Daoy (cell line): Measurements from ENCODE around the gene DEFB121.

GRCh38 chr20:25148395-25149207 is 46.9 kb upstream of the ENTPD6 start:
- RAMPAGE, long total RNA: no peak

- RAMPAGE, long total RNA: no peak
Measured at GRCh38 chr20:25216507-25216813, 20.9 kb downstream of the ENTPD6 start.

GRCh38 chr20:25220728-25221351 is 25.3 kb downstream of the ENTPD6 start:
- RAMPAGE, long total RNA: no peak

- RAMPAGE, long total RNA: no peak
Measured at GRCh38 chr20:25301512-25302791, 54.1 kb downstream of the PYGB start.

DNA sequence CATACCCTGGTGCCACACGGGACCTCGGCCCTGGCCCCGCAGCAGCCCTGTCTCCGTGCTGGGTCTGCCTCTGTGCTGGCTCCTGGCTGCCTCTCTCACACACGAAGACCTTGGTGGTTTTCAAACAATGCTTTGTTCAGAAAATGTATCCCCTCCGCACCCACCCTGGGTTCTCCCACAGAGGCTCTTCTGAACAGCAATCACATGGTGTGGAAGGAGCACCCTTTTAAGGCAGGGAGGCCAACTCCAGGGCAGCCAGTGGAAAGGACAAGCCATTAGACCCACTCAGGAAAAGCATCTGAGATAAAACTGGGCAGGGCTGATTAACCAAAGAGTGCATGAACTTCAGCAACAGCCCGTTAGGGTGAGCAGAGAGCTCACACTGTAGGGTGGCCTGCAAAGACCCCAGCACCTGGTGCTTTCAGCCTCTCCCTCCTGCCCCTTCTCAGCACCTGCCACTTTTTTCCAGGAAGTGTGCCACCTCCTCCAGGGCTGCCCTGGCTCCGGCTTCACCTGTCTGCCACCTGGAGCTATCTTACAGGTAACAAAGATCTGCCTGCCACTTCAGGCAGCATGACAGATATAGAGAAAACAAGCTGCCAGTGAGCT is 71.3 kb downstream of the PYGB start:
- RAMPAGE, long total RNA: no peak

DNA sequence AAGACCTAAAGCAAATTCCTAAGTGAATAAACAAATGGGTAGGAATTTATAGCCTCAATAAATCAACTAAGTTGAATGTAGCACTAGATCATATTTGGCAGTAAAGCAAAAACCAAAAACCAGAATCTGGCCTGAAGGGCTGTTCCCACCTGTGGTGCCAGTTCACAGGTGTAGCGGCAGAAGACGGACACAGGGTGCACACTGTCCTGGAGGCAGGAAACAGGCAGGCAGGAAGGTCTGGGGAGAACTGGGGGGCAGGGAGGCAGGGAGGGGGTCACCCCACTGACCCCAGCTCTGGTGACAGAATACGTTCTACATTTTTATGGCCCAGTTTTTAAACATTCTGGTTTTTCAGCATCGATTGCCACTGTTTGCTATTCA is 36.5 kb downstream of the ABHD12 start:
- RAMPAGE, long total RNA: no peak

DNA sequence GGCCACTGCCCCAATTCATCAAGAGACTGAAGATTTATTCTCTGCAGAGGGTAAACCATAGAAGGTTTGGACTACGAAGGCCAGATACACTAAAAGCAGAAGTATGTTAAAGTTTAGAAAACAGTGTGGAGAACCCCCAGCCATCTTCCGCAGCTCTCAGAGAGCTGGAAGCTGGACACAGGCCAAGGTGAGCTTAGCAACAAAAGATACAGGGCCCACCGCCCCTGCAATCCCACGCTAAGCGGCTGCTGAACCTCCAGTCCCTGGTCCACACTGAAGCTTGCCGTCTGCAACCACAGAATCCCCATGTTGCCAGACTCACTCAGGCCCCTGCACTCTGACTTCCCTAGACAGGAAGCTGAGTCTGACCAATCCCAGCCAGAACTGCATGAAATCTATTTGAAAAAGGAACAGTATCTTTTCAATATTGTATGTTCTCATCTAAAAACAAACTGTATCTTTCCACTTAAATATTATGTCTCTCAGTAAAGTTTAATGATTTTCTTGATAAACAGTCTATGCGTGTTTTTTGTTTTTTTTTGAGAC is 29.7 kb downstream of the ABHD12 start:
- RAMPAGE, long total RNA: no peak

- RAMPAGE, long total RNA: no peak
Measured at GRCh38 chr20:25508978-25509637, 76.2 kb downstream of the NINL start.

DNA sequence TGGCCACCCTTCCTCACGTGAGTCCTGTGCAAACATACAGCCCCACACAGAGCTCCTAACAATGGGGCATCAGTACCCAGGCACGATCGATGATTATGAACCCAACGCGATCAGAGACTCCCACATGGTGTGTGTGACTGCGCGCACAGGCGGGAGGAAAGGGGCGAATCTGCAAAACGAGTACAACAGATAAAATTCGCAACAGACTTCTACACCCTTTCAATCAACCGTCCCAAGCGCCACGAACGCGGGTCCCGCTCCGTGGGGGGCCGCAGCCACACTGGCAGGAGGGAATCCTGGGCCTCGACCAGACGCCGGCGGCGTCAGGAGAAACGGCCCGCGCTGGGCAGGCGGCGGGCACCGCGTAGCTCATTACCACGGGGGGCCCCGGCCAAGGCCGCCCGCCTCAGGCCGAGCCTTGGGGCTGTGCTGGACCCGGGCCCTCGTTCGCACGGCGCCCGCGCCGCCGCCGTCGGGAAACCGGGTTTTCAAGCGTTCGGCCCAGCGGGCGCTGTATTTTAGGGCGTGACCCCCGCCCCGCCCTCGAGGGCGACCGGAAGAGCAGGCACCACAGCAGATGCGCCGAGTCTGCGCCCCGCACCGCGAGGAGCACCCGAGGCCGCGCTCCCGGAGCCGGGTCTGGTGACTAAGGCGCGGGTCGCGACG is 479 bp downstream of the NINL start:
- RAMPAGE, long total RNA: no peak

DNA sequence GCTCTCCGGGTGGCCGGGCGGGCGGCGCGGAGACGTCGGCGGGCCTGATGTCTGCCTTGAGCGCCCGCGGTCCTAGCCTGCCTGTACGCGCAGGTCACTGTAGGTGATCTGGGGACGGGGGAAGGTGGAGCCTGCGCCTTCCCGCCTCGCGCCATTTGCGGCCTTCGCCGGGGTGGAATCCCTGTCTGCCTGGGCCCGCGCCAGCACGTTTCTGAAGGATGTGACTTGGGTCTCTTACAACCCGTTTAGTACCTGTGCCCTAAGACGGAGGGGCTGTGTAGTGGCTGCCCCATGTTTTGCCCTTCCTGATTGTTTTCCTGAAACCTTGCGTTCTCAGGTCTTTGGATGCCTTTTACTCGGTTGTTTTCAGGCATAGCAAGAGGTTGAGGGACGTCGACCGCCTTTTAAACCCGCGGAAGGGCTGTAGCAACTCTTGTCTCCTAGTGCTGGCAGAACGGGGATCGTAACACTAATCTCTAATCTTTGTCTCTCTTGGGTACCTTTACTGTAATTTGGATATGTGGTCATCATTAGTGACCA is 600 bp upstream of the NANP start:
- RAMPAGE, long total RNA: no peak

- RAMPAGE, long total RNA: no peak
Measured at GRCh38 chr20:25987188-25987864, 290.7 kb upstream of the ZNF337 start.

GRCh38 chr20:26252830-26253138 is 556.1 kb upstream of the ZNF337 start:
- RAMPAGE, long total RNA: no peak

- RAMPAGE, long total RNA: no peak
Measured at GRCh38 chr20:30282829-30283272, 974.6 kb upstream of the DEFB115 start.

- RAMPAGE, long total RNA: no peak
Measured at GRCh38 chr20:30500034-30500510, 757.4 kb upstream of the DEFB115 start.

DNA sequence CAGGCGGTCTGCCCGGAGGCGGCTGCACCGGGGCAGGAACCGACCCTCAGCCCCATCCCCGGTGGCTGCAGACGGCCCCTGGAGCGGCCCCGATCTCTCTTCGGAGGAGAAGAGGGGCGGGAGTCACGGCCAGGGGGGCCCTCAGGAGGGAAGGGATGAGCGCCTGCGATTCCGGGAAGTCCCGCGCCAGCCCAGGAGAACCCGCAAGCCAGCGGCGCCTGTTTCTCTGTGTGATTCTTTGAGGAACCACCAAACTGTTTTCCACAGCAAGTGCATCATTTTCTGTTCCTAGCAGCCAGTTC is 671.2 kb upstream of the DEFB115 start:
- RAMPAGE, long total RNA: no peak

DNA sequence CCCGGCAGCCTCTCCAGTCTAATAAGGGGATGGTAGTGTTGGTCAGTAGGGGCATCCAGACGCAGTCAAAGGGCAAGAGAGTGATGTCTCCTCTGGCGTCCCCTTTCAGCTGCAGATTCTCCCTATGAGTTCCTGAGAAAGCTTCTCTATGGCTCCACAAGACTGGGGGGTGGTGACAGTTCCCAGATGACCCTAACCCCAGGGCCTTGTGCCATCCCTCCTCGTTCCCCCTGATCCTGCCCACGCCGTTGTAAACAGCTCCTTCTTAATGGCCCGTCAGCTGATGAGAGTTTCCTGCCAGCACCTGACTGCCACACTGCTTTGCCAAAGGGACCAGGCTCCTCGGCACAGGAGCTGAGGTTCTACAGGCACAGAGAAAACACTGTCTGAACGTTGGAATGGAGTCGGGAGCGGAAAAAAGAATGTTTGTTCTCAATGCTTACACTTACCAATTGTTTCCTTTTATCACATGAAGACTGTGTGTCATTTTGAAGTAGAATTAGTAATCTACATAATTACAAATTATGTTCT is 645.9 kb upstream of the DEFB115 start:
- RAMPAGE, long total RNA: no peak

DNA sequence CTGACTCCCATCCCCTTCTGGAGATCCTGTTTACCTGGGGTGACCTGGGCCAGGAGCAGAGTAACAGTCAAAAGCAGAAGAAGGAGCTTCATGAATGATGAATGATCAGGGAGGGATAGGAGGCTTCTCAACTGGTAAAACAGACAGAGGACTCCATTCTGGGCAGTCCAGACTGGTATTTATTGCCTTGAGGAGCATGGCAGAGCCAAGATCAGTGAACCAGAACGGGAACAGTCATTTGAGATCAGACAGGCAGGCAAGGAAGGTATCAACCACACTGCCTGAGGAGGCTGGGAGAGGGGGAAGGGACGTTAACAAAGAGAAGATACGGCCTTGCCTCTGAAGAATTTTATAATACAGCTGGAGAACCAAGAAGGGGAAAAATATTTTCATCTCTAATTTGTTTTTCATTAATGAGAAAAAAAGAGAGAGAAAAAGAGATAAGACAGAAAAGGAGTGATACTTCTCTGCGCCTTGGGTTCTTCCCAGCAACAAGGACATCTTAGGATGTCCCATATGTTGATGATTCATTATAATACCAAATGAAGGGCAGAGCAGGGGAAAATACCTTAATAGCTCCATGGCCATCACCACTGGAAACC is at the start of gene DEFB121:
TSS of gene DEFB121 (minus strand) at position 155 of the 602 bp plus-strand sequence.
- RAMPAGE, long total RNA: no peak

DNA sequence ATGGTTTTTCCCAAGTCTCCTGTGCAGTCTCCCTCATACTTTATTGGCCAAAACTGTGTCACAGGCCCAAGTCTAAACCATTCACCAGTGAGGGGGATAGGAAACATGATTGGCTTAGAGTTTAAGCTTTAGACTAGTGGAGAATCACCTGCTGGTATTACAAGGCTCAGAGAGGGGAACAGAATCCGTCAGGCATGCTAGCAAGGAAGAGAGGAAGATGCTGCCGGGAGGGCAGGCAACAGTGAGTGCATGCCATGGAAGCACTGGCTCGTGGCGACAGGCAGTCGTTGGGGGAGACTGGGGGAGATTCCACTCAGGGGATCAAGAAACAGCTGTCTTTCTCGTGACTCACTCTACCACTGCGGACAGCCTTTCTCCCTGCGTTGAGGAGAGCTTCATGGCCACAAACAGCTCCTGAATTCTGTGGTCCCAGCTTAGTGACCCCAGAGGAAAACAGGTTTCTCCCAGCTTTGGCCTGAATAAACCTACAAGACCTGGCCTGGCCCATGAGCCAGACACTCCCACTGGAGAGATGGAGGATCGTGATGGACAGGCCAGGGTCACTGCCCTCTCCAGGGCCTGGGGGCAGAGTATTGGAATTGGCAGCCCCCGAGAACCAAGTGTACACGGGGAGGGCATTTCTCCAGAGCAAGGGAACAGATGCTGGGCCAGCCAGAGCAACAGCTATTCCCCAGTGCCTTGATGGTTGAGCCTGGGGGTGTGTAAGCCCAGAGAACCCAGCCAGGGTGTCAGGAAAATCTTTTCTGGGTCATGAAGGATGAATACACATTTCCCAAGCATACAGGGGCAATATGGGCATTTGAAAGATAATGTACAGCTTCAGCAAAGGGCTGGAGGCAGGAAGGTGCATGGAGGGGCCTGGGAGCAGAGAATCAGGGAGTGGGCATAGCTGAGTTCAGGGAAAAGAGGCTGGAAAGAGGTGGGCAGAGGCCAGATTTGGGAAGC is 4.5 kb downstream of the MCTS2 start:
- RAMPAGE, long total RNA: no peak

DNA sequence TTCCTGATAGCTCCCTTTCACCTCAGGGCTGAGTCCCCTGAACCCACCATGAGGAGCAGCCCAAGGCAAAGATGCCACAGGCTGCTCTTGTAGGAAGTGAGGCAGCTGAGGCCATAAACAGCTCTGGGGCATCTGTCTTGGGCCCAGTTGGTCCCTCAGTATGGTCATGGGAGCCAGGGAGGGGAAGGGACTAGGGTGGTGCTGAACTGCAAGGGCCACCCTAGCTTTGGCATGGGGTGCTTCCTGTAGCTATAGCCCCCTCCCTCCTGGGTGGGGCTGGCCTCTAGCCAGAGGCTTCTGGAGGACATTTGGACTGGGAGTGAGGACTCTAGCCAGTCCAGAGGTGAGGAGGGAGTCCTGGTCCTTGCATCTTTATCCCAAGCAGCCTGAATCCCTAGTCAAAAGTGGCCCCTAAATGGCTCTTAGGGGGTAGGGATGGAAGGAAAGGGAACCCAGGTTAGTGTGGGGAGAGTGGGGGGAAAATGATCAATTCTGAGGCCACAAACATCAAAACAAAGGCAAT is 27.4 kb downstream of the COX4I2 start:
- RAMPAGE, long total RNA: no peak

GRCh38 chr20:31665638-31666153 is 28.0 kb downstream of the COX4I2 start:
- RAMPAGE, long total RNA: no peak